ENCODE measurements around a stretch of chr1.

GRCh38 chr1:57309549-57310142 lies 114.2 kb downstream of the DAB1 start:
- PRO-cap, result no peak
- RAMPAGE, long total RNA, 4 experiments, result no peak in any of the 4 experiments

- PRO-cap, result no peak
- RAMPAGE, long total RNA, 4 experiments, result no peak in any of the 4 experiments
These were observed 80.3 kb downstream of the DAB1 start for GRCh38 chr1:57343635-57343836.

DNA sequence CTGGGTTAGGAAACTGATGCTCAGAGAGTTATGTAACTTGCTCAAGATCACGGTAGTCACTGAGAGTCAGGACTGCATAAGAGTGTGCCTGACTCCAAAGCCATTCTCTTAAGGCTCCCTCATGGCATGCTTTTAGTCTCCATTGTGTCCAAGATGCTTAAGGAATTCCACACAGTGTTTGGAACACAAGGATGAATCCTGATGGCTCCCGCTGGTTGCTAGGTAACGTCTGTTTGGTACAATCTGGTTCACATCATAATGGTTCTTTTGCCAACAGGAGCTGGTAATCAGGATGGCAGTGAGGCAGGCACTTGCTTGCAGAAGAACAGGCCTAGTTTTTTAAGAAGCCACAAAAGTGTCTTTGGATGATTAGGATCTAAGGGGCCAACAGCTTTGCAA lies 436.5 kb upstream of the DAB1 start:
- PRO-cap, result no peak
- RAMPAGE, long total RNA, 4 experiments, result no peak in any of the 4 experiments

GRCh38 chr1:58256563-58257058 lies 289.9 kb downstream of the OMA1 start:
- PRO-cap, result no peak
- RAMPAGE, long total RNA, 4 experiments, result no peak in any of the 4 experiments

DNA sequence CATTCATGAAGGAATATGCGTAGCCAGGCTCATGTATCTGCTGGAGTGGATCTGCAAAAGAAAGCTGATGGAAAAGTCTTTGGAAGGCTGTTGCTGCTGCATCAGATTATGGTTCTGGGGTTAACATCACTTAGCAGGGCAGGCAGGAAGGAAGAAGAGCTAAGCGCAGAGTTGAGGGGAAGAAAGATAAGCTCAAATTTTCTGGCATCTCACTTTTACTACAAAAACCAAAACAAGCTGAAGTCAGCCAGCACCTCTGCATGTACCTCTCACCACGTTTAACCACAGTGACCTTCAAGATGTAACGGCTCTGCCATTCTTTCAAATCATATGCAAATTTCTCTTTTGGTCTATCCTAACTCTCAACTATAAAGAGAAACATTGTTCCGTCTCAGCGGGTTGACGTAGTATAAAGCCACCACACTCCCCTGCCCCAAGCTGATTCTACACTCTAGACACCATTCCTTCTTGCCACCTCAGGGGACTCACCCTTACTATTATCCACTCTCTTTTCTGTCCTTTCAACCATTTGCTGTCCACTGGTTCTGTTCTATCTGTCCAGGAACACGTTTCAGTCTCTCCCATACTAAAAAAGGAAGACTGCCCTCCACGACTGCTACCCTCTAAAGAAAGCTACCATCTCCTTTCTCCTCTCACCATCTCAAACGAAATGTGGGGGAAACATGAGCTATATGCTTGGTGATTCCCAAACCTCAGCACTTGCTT lies 154.4 kb downstream of the OMA1 start:
- PRO-cap, result no peak
- RAMPAGE, long total RNA, 4 experiments, result no peak in any of the 4 experiments

GRCh38 chr1:58577726-58578329 lies 776 bp upstream of the TACSTD2 start:
- PRO-cap, result no peak
- RAMPAGE, long total RNA, 4 experiments, result no peak in any of the 4 experiments

- PRO-cap, result no peak
- RAMPAGE, long total RNA, 4 experiments, result no peak in any of the 4 experiments
These were observed 2.0 kb downstream of the JUN start for GRCh38 chr1:58781549-58782597.

GRCh38 chr1:58782598-58782724 lies 1.4 kb downstream of the JUN start:
- PRO-cap, result no peak
- RAMPAGE, long total RNA, 4 experiments, result no peak in any of the 4 experiments

DNA sequence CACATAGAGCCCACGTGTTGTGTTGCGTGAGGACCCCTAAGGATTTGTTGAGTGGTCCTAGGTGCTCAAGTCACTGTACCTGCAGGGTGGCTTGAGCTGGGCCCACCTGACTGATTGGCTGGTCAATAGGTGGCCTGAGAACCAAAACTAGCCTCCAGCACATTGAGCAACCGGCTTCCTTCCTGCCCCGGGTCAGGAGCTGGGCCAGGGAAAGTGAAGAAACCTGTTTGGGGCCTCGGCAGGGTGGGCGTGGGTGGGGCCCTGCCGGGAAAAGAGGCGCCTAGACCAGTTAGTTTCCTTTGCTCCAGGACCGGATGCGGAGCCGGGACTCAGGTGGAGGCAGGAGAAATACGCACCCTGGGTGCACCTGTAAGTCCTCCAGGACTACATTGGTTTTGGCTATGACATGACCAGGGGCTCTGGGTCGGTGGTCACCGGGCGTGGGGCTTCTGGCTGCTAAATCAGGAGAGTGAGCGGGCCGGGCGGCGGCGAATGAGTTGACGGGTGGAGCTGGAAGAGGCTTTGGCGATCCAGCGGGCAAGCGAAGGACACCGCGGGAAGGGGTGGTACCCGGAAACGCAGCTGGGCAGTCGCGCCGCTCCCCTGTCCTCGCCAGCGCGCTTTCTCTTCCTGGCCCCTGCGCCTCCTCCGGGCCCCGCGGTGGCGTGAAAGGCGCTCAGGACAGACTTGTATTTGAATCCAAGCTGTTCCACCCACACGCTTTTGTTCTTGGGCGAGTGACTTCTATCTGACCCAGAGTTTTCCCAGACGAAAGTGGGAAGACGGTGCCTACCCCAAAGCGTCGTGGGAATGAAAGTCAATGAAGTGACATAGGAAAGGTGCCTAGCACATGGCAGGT lies 30.5 kb upstream of the JUN start:
- PRO-cap, result no peak
- RAMPAGE, long total RNA, 4 experiments, result no peak in any of the 4 experiments

- PRO-cap, result no peak
- RAMPAGE, long total RNA, 4 experiments, result no peak in any of the 4 experiments
These were observed 35.7 kb upstream of the JUN start for GRCh38 chr1:58819511-58819964.

GRCh38 chr1:59057070-59057709 lies 239.7 kb upstream of the FGGY start:
- PRO-cap, result no peak
- RAMPAGE, long total RNA, 4 experiments, result no peak in any of the 4 experiments

DNA sequence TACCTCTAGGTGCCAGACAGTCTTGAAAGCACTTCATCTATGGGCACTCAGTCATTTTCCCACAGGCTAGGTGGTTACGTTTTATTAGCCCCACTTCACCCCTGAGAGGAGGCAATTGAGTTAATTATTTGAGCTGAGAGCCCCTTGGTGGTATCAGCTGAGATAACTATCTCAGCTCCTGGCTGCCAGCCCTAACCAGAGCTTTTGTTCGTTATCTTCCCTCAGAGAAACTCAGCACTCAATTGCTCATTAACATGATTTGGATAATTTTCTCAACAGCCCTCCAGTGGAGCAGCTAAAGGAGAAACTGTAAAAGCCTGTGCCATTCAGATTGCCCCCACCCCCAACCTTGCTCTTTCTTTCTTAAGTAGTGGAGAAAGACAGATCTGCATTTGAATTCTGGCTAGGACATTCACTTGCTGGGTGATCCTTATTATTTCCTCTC lies 218.8 kb upstream of the FGGY start:
- PRO-cap, result no peak
- RAMPAGE, long total RNA, 4 experiments, result no peak in any of the 4 experiments

DNA sequence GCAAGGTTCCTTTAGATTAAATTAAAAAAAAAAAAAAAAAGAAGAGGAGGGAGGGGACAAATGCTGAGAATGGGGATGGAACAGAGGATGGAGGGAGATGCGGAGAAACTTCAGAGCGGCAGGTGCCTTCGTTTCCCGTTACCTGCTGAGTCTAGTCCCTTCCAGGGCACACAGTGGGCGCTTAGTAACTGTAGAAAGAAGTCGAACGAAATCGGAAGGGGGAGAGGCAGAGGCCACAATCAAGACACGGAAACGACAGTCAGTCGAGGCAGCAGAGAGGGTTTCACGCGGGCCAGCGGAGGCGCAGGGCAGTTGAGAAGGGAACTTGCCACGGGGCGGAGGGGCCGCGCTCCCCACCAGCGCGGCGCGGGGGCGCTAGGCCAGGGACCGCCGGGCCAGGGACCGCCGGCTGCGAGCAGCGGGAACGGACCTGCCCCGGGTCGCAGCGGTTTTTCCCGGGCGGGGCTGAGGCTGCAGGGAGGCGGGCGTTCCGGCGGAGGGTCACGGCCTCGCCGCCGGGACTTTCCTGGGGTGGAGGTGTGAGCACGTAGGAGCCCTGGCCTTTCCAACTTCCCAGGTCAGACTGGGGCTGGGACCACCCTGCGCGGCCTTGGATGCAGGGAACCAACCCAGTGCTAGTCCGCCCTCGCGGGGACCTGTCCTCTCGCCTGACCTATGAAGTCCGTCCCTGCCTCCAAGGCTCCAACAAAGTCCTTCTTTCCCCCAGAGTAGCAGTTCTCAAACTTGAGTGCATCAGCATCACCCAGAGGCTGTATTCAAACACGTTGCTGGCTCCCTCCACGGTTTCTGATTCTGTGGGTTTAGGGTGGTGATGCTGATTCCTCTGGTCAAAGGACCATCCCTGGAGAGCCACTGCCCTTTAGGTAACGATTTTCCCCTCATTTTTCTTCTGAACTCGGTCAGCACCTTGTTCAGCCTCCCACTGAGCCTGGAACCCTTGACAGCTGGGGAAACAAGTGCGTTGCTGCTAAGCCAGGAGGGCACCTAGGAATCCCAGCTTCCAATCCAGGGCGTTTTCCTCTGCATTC lies 150.0 kb upstream of the FGGY start:
- PRO-cap, result no peak
- RAMPAGE, long total RNA, 4 experiments, result no peak in any of the 4 experiments

- PRO-cap, result bidirectional peak, plus-strand start at chr1:59393756, minus-strand start at chr1:59393667
- RAMPAGE, long total RNA, 4 experiments, result no peak in any of the 4 experiments
These were observed 96.6 kb downstream of the FGGY start for GRCh38 chr1:59393107-59394251.

DNA sequence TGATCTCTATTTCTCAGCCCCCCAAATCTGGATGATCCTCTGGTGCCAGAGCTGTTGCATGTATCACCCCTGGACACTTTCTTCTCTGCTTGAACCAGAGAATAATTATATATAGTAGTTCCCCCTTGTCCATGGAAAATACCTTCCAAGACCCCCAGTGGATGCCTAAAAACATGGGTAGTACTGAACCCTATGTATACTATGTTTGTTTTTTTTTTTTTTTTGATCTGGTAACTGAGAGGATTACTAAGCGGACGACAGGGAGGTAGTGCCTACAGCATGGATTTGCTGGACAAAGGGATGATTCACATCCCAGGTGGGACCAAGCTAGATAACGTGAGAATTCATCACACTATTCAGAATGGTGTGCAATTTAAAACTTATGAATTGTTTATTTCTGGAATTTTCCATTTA lies 202.2 kb downstream of the FGGY start:
- PRO-cap, result no peak
- RAMPAGE, long total RNA, 4 experiments, result no peak in any of the 4 experiments

DNA sequence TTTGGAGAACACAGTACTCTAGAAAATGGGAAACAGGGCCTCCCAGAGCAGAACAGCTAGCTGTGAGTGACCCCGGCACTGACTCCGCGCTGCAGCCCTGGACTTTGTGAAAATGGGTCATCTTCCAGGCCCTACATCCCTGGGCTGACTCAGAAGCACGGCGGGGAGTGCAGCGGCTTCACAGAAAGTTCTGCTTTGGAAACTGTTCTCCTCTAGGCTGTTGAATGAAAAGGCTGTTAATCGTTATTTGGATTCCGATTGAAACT lies 145.1 kb upstream of the HOOK1 start:
- PRO-cap, result no peak
- RAMPAGE, long total RNA, 4 experiments, result no peak in any of the 4 experiments

DNA sequence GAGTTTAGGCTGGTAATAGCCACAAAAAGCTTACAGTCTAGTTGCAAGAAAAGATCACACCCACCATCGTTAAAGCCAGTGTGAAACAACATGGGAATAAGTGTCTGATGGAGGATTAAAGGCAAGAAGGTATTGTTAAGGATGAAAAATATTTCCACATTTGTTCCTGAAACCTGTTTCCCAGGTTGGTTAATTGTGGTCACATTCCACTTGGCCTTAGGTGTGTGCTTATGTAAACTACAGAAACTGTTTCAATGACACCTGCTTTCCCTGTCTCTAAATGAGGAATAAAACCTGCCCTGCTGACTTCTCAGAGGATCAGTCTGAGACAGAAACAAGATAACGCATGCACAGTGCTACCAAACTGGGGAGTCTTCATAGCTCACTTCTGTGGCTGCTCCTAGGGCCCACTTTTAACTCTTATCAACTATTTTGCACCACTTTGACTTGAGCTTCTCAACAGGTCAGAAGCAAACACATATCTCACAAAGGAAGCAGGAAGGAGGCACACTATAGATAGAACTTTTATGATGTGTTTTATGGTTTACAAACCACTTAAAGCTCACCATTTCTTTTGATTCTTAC lies 33.7 kb downstream of the CYP2J2 start:
- PRO-cap, result no peak
- RAMPAGE, long total RNA, 4 experiments, result no peak in any of the 4 experiments

- PRO-cap, result no peak
- RAMPAGE, long total RNA, 4 experiments, result no peak in any of the 4 experiments
These were observed 74.3 kb upstream of the C1orf87 start for GRCh38 chr1:60147865-60148259.

DNA sequence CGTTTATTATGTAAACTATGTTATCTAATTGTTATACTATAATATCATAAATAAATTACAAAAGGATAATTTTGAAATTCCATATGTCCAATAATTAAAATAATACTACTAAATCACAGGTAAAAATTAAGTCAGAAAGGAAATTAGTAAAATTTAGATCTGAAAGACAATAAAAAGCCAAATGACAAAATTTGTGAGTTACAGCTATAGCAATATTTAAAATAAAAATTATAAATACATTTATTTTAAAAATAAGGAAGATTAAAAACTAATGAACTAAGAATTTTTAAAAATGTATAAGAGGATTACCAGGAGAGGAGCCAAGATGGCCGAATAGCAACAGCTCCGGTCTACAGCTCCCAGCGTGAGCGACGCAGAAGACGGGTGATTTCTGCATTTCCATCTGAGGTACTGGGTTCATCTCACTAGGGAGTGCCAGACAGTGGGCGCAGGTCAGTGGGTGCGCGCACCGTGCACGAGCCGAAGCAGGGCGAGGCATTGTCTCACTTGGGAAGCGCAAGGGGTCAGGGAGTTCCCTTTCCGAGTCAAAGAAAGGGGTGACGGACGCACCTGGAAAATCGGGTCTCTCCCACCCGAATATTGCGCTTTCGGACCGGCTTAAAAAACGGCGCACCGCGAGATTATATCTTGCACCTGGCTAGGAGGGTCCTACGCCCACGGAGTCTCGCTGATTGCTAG lies 442.5 kb upstream of the NFIA start:
- PRO-cap, result no peak
- RAMPAGE, long total RNA, 4 experiments, result no peak in any of the 4 experiments

- PRO-cap, result no peak
- RAMPAGE, long total RNA, 4 experiments, result no peak in any of the 4 experiments
These were observed 256.8 kb upstream of the NFIA start for GRCh38 chr1:60825384-60826120.

Measured in sigmoid colon (tissue), 4 donors.